ENCODE measurements around the gene CNKSR2.

- PRO-cap: bidirectional peak, plus-strand start at chrX:21374456, minus-strand start at chrX:21374178
- RAMPAGE, long total RNA, 3 experiments: start-site peak on the minus strand in 1 of 3 experiments, at chrX:21374138-21374271 at its widest, 6 to 8 reads per replicate
Observed at GRCh38 chrX:21373962-21374831, at the start of gene CNKSR2. TSS of gene CNKSR2 (plus strand) at chrX:21374418.

DNA sequence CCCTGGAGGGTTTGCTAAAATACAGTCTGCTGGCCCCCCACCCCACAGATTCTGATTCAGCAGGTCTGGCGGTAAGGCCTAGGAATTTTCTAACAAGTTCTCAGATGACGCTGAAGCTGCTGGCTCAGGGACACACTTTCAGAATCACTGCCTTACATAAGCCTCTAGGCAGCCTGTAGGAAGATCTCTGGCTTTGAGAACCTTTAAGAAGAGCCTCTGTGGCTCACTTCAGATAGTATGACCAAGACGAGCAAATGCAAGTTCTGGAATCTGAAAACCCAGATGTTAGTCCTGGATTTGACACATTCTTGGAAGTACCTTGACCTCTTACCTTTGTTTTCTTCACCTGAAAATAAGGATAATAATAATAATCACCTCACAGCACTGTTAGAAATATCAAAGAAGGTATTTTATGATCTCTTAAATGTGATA, 73.3 kb downstream of the PHEX start:
- PRO-cap: no peak
- RAMPAGE, long total RNA, 3 experiments: no peak in any of the 3 experiments

DNA sequence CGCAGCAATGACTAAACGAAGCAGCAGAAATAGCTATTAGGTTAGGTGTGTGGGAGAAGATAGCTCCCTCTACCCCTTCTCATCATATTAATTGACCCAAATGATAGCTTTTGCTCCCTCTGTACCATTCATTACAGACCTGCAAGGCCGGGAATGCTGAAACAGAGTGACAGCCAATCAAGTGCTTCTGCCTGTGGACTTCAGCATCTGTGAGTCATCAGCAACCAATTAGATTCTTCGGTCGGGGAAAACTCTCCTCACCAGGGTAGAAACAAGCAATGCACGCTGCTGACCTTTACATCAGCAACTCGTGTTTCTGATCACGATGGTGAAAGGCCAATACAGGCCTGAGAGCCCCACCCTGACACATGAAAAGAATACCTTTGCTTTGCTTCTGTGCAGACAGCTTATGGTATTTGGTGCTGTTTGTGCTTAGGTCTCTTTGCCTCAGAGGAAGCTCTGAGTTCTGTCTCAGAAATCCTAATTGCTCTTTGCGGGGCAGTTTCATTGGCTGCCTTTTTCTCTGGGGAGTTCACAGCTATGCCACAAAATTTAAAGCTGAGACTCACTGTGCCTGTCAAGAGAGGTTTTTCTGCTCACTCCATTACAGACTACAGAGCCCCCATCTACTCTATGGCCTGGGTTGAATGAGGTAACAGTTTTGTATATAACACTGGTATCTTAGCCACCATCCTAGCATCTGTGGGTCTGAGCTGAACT, 347.0 kb upstream of the DDX53 start:
- PRO-cap: no peak
- RAMPAGE, long total RNA, 3 experiments: no peak in any of the 3 experiments

DNA sequence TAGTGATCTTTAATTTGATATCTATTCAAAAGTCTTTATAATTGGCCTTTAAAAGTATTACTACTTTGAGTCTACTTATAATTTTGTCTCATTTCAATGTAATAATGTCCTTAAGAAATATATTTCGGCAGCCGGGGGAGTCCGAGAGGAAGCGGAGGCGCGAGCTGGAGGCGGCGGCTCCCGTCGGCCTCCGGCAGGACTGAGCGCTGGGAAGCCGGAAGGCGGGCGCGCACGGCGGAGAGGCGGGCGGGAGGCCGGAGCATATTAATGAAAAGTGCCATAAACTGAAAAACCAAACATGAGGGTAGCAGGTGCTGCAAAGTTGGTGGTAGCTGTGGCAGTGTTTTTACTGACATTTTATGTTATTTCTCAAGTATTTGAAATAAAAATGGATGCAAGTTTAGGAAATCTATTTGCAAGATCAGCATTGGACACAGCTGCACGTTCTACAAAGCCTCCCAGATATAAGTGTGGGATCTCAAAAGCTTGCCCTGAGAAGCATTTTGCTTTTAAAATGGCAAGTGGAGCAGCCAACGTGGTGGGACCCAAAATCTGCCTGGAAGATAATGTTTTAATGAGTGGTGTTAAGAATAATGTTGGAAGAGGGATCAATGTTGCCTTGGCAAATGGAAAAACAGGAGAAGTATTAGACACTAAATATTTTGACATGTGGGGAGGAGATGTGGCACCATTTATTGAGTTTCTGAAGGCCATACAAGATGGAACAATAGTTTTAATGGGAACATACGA, 75.9 kb downstream of the DDX53 start:
- PRO-cap: no peak
- RAMPAGE, long total RNA, 3 experiments: no peak in any of the 3 experiments

DNA sequence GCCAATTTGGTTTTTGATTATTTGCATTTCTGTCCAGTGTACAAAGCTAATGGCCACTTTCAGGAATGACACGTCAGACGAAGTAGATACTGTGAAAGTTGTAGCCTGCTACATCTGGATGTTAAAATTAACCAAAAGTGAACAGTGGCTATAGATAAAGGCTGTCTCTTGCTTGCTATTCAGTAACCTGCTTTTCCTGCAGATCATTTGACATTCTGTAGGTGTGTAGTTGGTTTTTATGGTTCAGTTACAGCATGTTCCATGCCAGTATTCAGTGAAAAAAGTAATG, 1.1 kb downstream of the PRDX4 start:
- PRO-cap: no peak
- RAMPAGE, long total RNA, 3 experiments: no peak in any of the 3 experiments

DNA sequence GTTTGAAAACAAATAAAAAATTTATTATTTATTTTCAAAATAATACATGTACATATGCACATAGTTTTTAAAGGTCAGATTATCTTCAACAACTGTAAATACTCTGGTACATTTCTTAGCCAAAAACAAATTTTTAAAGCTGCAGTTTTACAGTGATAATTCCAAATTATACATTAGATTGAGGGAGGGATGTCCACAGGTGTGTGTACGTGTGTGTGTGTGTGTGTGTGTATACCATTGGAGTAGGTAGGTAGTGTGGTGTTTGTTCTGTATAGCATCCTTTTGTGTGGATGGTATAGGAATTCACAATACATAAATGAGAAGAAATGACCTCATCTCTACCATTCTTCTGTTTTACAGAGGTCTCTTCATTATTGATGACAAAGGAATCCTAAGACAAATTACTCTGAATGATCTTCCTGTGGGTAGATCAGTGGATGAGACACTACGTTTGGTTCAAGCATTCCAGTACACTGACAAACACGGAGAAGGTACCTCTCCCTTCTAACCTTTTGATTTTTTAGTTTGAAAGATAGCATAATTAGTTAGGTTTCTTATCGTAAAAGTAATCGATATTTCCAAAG, 14.8 kb downstream of the PRDX4 start:
- PRO-cap: no peak
- RAMPAGE, long total RNA, 3 experiments: no peak in any of the 3 experiments

DNA sequence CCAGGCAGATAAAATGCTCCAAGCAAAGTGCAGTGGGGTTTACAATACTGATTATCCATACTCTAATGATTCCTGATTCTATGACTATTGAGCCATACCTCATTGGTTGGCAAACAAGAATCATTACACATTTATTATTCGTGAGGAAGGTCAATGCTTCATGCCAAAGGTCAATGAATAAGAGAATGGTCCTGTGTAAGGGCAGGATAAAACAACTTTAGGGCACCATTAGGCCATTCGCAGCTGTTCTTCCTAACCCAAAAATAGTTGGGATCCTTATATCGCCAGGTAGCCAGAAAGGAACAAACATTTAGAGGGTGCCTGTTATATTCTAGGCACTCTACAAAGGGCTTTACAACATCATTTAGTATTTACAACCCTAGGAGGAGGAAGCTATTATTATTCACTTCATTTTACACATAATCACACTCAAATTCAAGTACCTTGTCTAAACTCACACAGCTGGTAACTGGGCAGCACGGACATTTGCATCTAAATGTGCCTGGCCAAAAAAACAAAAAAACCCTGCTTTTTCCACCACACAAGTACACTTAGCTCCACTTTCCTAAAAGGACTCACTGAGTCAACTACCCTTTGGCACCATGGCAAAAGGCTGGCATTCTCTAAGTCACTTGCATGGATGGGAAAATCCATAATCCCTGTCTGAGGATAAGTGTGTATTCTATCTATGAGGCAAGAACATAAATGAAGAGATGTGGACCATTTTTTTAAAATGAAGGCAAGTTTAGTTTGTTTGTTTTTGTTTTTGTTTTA, 18.4 kb upstream of the SAT1 start:
- PRO-cap: no peak
- RAMPAGE, long total RNA, 3 experiments: no peak in any of the 3 experiments

GRCh38 chrX:23773570-23774117, 9.3 kb upstream of the SAT1 start:
- PRO-cap: no peak
- RAMPAGE, long total RNA, 3 experiments: no peak in any of the 3 experiments

DNA sequence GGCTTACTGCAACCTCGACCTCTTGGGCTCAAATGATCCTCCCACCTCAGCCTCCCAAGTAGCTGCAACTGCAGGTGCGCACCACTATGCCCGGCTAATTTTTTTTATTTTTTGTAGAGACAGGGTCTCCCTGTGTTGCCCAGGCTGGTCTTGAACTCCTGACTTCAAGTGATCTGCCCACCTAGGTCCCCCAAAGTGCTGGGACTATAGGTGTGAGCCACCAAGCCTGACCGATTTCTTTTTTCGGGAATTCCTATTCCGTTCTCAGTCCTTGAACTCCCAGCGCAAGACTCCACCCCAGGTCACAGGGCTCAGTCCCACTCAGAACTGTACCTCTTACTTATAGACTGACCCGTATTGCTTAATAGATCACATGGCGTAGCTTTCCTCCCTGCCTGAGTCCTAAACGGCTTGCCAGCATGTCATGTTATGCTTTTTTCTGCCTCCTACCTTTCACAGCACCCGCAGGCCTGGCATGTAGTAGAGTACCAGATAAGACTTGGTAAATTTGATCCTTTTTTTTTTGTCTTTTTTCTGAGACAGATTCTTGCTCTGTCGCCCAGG, 22.3 kb downstream of the SAT1 start:
- PRO-cap: no peak
- RAMPAGE, long total RNA, 3 experiments: no peak in any of the 3 experiments

GRCh38 chrX:23883439-23883916, 24.3 kb downstream of the APOO start:
- PRO-cap: no peak
- RAMPAGE, long total RNA, 3 experiments: no peak in any of the 3 experiments

DNA sequence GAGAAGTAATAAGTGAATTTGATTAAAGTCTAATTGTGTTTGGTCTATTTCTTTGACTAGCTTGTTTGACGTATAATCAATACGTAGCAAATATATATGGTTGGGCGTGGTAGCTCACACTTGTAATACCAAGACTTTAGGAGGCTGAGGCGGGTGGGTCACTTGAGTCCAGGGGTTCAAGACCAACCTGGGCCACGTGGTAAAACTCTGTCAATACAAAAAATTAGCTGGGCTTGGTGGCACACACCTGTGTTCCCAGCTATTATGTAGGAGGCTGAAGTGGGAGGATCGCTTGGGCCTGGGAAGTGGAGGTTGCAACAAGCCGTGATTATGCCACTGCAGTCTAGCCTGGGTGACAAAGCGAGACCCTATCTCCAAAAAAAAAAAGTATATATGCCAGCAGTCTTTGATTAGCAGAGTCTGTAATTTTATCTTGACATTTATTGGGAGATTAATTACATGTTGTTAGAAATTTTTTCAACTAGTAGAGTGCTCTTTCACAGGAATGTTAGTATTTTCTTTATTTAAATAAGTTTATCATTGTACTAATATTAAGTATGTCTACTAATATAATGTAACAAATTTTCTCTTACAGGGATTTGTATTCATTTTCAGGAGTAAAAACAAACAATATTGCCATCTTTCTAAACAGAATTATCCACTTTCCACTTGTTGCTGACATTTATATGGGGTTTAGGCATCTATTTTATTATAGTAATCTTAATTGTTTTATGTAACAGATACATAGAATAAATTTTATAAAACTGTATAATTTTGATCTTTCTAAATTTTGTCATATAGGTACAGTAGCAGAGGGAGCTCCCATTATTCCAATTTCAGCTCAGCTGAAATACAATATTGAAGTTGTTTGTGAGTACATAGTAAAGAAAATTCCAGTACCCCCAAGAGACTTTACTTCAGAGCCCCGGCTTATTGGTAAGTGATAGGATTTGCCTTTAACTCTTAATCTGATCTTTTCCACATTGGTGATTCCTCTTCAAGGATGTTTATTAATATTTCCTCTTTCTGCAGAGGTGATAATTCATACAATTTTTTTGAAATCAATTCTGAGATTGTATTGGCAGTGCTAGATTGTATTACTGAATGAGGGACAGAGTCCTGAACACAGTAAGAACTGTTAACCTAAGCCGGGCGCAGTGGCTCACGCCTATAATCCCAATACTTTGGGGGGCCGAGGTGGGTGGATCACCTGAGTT, 9.1 kb downstream of the EIF2S3 start:
- PRO-cap: no peak
- RAMPAGE, long total RNA, 3 experiments: no peak in any of the 3 experiments

GRCh38 chrX:24117178-24117762, 32.3 kb upstream of the ZFX start:
- PRO-cap: no peak
- RAMPAGE, long total RNA, 3 experiments: no peak in any of the 3 experiments

DNA sequence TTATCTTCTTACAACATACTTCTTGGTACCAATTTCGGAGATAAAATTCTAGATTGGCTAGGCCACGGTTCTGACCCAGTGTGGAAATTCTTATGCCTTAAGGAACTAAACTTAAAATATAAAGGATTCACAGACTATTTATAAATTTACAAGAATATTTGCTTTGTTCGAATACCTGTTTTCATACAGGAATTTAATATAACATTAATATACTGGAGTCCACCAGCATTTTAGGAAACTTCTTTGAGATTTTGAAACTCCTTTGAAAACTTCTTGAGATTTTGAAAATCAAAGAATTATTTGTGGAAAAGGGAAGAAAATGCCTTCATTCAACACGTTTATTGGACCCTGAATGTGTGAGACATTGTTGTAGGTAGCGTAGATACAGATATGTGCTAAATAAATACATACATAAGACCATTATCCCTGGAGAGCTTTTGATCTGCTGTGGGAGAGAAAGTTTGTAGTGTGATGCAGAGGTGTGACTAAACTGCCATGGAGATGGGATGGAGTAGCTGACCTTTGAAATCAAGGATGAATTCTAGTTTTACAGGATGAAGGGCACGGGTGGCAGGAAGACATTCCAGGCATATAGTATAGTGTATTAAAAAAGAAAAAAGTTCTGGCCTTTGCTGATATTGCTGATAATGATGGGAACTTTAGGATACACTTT, 31.5 kb downstream of the ZFX start:
- PRO-cap: no peak
- RAMPAGE, long total RNA, 3 experiments: no peak in any of the 3 experiments

- PRO-cap: no peak
- RAMPAGE, long total RNA, 3 experiments: no peak in any of the 3 experiments
Observed at GRCh38 chrX:24545388-24546083, 80.5 kb downstream of the PDK3 start.

- PRO-cap: no peak
- RAMPAGE, long total RNA, 3 experiments: start-site peak on the minus strand in 2 of 3 experiments, at chrX:24672844-24672952 at its widest, 5 to 27 reads per replicate
Observed at GRCh38 chrX:24672520-24673145, 21.1 kb upstream of the POLA1 start.

DNA sequence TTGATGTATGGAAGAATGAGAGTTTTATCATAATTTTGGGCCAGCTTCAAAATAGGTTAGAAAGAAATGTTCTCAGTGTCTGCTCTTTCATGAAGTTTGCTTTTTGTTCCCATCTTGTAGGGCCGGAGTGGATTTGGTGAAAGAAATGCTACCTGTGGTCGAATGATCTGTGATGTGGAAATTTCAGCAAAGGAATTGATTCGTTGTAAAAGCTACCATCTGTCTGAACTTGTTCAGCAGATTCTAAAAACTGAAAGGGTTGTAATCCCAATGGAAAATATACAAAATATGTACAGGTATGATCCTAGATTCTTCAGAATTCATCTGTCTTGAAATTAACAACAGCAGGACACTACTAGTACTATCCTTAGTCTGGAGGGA, 45.5 kb downstream of the POLA1 start:
- PRO-cap: no peak
- RAMPAGE, long total RNA, 3 experiments: no peak in any of the 3 experiments

- PRO-cap: no peak
- RAMPAGE, long total RNA, 3 experiments: no peak in any of the 3 experiments
Observed at GRCh38 chrX:25004479-25004979, 11.2 kb downstream of the ARX start.

- PRO-cap: no peak
- RAMPAGE, long total RNA, 3 experiments: no peak in any of the 3 experiments
Observed at GRCh38 chrX:25011082-25011650, 4.6 kb downstream of the ARX start.

DNA sequence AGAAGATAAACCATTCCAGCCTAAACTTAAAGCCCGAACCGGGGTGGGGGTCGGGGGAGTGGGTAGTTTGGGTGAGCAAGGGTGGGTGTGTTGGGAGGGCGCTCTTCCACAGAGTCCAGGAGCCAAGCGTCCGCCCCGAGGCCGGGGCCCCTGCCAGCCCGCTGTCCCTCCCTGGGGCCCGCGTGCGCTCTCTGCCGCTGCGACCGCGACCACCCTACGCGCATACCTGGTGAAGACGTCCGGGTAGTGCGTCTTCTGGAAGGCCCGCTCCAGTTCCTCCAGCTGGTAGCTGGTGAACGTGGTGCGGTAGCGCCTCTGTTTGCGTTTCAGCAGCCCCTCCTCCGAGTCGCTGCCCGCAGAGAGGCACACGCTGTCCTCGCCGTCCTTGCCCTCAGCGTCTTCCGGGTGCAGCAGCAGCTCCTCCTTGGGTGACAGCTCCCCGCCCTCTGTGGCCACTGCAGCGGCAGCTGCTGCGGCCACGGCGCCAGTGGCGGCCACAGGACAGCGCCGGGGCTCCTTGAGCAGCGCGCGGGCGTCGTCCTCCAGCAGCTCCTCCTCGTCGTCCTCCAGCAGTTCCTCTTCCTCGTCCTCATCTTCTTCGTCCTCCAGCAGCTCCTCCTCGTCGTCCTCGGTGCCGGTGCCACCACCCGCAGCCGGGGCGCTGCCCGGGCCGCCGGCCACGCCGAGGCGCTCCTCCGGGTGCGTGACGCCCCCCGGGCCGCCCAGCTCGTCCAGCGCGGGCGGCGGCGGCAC, 2.9 kb downstream of the ARX start:
- PRO-cap: no peak
- RAMPAGE, long total RNA, 3 experiments: no peak in any of the 3 experiments

GRCh38 chrX:26262149-26262629, 46.2 kb downstream of the MAGEB5 start:
- PRO-cap: no peak
- RAMPAGE, long total RNA, 3 experiments: no peak in any of the 3 experiments